Vagina (tissue), 1 donor: ENCODE measurements around a stretch of chr22.

DNA sequence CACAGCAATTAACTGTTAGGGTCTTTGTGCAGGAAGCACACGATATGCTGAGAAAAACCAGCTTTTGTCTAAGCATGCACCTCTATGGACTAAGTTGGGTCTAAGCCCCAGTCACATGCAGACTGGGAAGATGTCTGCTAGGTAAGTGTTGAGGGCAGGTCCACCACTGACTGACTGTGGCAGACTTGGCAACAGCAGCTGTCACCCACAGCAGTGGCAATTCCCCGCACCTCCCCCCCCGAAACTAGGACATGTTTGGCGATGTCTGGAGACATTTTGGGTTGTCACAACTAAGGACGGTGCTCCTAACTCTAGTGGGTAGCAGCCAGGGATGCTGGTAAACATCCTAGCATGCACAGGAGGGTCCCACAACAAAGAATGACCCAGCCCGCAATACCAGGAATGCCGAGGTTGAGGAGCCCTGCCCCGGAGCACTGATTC, 58.2 kb downstream of the APOL1 start:
- PRO-cap = no peak
- RAMPAGE, long total RNA = no peak

GRCh38 chr22:36323749-36324468, 63.9 kb downstream of the MYH9 start:
- PRO-cap = bidirectional peak, plus-strand start at chr22:36324228, minus-strand start at chr22:36324139
- RAMPAGE, long total RNA = no peak

- PRO-cap = bidirectional peak, plus-strand start at chr22:36351218, minus-strand start at chr22:36351070
- RAMPAGE, long total RNA = no peak
Measured at GRCh38 chr22:36350690-36351607, 36.8 kb downstream of the MYH9 start.

- PRO-cap = no peak
- RAMPAGE, long total RNA = no peak
Measured at GRCh38 chr22:36374534-36375181, 13.1 kb downstream of the MYH9 start.

DNA sequence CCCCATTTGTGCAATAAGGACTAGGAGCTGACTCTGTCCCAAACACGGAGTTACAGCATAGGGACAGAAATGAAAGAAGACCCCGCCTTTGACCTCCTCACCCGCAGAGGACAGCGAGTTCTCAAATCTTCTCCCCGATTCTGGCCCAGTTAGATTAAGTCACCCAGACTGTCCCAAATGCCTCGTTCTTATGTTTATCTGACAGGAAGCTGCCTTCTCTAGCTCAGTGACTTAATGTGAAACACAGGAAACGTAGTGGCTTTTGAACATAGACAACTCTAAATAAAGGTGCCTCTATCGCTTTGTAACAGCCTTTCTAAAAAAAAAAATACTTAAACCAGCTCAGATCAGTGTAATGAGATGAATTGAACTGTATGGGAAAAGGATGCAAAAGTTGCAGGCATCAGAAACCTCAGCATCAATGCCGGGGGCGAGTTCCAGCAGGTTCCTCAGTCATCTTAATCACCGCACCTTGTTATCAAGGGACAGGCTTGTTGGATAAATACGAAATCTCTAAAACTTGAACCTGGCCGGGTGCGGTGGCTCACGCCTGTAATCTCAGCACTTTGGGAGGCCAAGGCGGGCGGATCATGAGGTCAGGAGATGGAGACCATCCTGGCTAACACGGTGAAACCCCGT, 10.5 kb downstream of the MYH9 start:
- PRO-cap = unidirectional peak, minus-strand start at position 142 of the sequence
- RAMPAGE, long total RNA = no peak

DNA sequence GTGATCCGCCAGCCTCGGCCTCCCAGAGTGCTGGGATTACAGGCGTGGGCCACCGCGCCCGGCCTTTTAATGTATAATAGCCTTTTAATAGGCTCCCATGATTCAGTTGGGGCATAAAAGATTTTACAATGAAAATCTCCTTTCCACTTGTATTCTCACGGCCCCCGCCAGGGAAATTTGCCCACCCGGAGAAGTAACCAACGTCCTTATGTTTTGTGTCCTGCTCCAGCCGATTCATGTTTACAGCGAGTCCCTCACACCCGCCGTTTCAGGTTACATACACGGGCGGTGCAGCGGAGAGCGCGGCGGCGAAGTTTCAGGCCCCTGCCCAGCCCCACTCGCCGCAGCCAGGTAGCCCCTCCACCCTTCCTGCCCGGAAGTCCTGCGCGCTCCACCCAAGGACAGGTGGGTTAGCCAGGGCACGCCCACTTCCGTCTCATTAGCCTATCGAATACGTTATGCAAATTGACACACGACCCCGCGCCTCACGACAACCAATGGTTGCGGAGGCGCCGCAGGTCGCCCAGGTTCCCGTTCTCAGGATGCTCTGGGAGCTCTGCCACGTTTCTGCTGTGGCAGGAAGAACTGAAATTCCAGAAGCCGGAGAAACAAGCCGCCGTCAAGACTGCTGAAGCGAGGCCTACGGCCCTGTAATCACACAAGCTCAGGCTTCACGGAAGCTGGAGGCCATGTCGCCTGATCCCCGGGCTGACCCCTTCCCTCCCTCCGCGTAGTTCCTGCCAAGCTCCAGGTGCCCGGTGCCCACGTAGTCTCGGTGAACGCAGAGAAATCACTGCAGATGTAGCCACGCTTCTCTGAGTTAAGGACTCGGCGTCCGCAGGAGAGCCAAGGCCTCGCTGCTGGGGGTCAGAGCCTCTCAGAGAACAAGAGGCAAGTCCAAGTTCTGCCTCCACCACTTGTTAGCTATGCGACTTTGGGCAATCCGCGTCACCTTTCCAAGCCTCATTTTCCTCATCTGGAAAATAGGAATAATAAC, 22.3 kb upstream of the MYH9 start:
- PRO-cap = no peak
- RAMPAGE, long total RNA = no peak

DNA sequence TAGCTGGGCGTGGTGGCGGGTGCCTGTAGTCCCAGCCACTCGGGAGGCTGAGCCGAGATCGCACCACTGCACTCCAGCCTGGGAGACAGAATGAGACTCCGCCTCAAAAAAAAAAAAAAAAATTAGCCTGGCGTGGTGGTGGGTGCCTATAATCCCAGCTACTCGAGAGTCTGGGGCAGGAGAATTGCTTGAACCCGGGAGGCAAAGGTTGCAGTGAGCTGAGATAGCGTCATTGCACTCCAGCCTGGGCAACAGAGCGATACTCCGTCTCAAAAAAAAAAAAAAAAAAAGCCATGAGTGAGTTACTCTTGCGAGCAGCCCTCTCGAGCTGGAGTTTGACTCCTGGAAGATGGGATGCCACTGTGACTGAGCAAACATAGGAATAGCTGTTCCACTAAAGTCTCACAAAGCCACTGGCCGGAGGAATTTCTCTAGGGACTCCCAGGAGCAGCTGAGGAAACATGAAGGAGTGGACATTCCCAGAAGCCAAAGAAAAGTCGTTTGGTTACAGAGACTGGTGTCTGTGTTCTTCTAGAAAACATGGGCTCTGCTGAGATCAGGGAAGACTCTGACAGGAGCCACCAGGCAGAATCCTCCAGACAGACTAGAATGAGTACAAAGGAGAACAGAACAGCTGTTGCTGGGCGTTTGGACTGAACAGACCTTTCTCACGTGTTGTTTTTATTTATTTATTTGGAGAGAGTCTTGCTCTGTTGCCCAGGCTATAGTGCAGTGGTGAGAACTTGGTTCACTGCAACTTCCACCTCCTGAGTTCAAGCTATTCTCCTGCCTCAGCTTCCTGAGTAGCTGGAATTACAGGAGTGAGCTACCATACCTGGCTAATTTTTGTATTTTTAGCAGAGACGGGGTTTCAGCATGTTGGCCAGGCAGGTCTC, 32.4 kb upstream of the MYH9 start:
- PRO-cap = no peak
- RAMPAGE, long total RNA = no peak

GRCh38 chr22:36471007-36471908, 10.2 kb downstream of the TXN2 start:
- PRO-cap = bidirectional peak, plus-strand start at chr22:36471206, minus-strand start at chr22:36471095
- RAMPAGE, long total RNA = no peak

- PRO-cap = no peak
- RAMPAGE, long total RNA = no peak
Measured at GRCh38 chr22:36523032-36523472, 5.9 kb downstream of the EIF3D start.

GRCh38 chr22:36524058-36524937, 4.7 kb downstream of the EIF3D start:
- PRO-cap = no peak
- RAMPAGE, long total RNA = no peak

DNA sequence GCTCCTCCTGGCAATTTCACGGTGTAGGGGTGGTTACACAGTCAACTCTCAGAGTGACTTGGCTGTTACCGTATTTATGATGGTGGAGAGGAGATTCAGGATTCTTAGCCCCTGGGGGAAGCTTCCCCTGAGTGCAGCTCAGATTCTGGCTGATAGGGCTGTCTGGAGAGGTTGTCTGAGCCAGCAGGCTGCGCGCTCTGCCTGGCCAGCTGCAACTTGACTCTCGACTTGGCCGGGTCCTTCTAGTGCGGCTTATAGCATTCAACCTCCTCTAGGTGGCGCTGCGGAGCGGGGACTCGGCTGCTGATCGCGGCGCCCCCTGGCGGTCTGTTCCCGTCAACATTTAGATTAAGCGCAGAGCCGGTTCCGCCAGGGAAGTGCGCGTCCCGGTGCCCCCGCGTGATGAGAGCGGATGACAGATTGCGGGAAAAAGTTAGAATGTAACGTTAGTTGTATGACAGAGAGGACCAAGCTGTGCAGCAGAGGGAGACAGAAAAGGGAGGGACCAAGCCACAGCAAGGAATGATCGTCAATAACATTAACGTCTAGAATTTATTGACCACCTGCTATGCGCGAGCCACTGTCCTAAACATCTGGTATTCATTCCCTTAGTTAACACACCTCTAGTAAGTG, 4.4 kb upstream of the NCF4 start:
- PRO-cap = no peak
- RAMPAGE, long total RNA = no peak

GRCh38 chr22:36861955-36862737, 1.3 kb downstream of the NCF4 start:
- PRO-cap = bidirectional peak, plus-strand start at chr22:36862516, minus-strand start at chr22:36862457
- RAMPAGE, long total RNA = no peak

GRCh38 chr22:36977295-36977763, 30.3 kb downstream of the TEX33 start:
- PRO-cap = no peak
- RAMPAGE, long total RNA = no peak

DNA sequence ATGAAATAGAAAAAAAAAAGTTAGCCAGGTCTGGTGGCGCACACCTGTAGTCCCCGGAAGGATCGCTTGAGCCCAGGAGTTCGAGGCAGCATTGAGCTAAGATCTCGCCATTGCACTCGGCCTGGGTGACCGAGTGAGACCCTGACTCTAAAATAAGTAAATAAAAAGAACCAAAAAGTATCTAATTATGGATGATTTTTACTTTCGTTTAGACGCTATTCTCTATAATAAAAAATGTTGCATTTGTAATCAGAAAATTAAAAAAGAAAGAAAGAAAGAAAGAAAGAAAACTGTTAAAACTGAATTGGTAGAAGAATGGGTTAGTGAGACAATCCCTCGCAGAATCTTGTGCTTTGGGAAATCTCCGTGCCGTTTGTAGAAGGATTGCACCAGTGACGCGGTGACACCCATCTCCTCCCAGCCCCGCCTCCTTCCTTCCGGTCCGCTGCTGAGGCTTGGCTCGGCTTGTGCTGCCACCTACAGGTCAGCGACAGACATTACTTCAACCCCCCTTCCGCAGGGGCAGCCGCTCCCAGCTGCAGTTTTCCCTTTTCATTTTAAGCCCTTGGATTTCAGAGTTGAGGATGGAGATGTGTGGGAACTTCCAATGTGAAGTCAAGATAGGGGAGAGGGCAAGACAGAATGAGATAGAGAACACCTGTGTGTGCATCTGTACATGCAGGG, 29.7 kb downstream of the TEX33 start:
- PRO-cap = unidirectional peak, minus-strand start at position 348 of the sequence; unidirectional peak, minus-strand start at position 375 of the sequence
- RAMPAGE, long total RNA = no peak

- PRO-cap = no peak
- RAMPAGE, long total RNA = no peak
Measured at GRCh38 chr22:37018064-37018469, 1.2 kb downstream of the TST start.

- PRO-cap = no peak
- RAMPAGE, long total RNA = no peak
Measured at GRCh38 chr22:37133270-37133603, 16.5 kb downstream of the IL2RB start.

GRCh38 chr22:37170182-37170545, 17.9 kb downstream of the C1QTNF6 start:
- PRO-cap = no peak
- RAMPAGE, long total RNA = no peak

- PRO-cap = no peak
- RAMPAGE, long total RNA = no peak
Measured at GRCh38 chr22:37231397-37231824, 12.7 kb downstream of the RAC2 start.

- PRO-cap = no peak
- RAMPAGE, long total RNA = no peak
Measured at GRCh38 chr22:37314684-37315406, 32.5 kb downstream of the CYTH4 start.

DNA sequence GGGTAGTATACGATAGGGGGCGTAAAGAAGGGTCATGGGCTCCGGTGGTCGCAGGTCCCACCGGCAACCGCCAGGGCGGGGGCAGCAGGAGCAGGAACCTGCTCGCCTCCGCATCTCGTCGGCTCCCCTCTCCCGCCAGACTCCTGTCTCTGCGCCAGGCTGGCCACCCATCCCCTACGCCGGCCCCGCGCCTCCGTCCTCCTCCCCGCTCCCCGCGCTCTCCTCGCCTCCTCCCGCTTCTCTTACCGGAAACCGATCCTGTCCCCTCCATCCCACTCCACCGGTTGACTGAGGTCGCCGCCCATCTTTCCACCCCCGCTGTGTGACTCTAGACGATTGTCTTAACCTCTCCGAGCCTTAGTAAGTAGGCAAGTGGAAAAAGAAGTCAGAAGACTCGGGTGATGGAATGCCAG, 52.8 kb downstream of the CYTH4 start:
- PRO-cap = no peak
- RAMPAGE, long total RNA = no peak